Skeletal muscle satellite cell (primary cell): ENCODE measurements around a stretch of chr22.

GRCh38 chr22:24435553-24436132 lies 8.2 kb downstream of the ADORA2A start:
- CAGE, long polyA plus RNA: no peak

GRCh38 chr22:24493550-24494029 lies 1.5 kb upstream of the UPB1 start:
- CAGE, long polyA plus RNA: no peak

DNA sequence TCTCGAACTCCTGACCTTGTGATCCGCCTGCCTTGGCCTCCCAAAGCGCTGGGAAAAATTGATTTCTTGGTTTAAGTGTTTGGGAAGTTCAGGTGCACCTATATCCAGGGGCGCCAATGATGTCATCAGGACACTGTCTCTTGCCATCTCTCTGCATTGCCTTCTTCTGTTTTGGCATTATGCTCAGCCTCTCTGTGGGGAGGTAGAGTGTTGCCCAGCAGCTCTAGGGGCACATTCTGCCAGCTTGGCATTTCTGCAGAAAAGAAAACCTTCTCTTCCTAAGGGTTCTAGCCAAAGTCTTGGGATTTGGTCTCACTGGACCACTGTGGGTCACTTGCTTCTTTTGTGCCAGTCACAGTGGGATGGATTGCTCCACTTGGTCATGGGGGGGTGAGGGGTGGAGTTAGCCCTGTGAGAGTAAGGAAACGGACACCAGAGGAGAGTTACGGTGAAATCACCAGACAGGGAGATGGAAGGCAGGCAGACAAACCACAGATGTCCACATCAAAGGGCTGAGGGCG lies 10.7 kb downstream of the SGSM1 start:
- CAGE, long polyA plus RNA: no peak

- CAGE, long polyA plus RNA: no peak
Observed at GRCh38 chr22:24819748-24820702, 14.0 kb downstream of the SGSM1 start.

DNA sequence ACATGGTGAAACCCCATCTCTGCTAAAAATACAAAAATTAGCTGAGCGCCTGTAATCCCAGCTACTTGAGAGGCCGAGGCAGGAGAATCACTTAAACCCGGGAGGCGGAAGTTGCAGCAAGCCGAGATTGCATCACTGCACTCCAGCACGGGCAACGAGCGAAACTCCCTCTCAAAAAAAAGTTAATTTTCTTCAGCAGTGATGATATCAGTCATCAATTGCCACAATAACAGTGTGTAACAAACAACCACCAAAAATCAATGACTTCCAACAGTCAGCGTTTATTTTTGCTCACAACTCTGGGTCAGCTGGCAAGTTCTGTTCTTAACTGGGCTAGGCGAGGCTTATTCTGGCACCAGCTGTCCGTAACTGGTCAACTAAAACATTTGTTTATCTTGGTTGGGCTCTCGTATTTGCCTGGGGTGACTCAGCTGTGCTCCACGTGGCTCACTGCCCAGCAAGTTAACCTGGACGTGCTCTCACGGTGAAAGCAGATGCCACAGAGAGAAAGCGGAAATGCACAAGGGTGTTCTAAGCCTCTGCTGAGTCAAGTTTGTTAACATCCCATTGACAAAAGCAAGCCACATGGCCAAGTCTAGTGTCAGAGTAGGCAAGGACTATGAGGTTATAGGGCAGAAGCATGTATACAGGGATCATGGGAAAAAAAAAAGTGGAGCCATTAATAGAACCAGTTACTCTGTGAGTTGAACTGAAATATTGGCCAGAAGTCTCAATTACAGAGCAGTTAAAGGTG lies 52.1 kb downstream of the LHFPL7 start:
- CAGE, long polyA plus RNA: no peak

DNA sequence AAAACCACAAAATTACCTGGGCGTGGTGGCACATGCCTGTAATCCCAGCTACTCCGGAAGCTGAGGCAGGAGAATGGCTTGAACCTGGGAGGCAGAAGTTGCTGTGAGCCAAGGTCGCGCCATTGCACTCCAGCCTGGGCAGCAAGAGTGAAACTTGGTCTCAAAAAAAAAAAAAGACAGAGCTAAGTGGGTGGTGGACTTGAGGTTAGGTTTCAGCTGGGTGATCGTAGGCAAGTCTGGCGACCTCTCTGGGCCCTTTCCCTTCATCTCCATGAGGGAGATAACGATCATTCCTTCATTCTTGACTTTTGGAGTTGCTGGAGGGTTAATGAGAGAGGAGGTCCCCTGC lies 74.0 kb downstream of the KIAA1671 start:
- CAGE, long polyA plus RNA: no peak

DNA sequence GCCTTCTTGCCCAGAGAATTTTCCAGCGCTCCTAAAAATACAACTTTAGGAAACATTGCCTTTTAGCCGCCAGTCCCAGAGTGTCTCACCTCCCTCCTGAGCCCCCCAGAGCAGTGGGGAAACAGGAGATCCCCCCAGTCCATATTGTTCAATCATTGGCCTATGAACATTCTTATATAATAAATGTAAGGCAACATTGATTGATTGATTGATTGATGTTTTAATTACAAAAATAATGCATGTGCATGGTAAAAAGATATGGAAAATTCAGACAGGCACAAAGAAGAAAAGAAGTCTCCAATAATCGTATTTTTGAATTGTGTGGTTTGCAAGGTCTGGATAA lies 118.8 kb downstream of the KIAA1671 start:
- CAGE, long polyA plus RNA: no peak

- CAGE, long polyA plus RNA: no peak
Observed at GRCh38 chr22:25086480-25087084, 113.1 kb upstream of the CRYBB3 start.

DNA sequence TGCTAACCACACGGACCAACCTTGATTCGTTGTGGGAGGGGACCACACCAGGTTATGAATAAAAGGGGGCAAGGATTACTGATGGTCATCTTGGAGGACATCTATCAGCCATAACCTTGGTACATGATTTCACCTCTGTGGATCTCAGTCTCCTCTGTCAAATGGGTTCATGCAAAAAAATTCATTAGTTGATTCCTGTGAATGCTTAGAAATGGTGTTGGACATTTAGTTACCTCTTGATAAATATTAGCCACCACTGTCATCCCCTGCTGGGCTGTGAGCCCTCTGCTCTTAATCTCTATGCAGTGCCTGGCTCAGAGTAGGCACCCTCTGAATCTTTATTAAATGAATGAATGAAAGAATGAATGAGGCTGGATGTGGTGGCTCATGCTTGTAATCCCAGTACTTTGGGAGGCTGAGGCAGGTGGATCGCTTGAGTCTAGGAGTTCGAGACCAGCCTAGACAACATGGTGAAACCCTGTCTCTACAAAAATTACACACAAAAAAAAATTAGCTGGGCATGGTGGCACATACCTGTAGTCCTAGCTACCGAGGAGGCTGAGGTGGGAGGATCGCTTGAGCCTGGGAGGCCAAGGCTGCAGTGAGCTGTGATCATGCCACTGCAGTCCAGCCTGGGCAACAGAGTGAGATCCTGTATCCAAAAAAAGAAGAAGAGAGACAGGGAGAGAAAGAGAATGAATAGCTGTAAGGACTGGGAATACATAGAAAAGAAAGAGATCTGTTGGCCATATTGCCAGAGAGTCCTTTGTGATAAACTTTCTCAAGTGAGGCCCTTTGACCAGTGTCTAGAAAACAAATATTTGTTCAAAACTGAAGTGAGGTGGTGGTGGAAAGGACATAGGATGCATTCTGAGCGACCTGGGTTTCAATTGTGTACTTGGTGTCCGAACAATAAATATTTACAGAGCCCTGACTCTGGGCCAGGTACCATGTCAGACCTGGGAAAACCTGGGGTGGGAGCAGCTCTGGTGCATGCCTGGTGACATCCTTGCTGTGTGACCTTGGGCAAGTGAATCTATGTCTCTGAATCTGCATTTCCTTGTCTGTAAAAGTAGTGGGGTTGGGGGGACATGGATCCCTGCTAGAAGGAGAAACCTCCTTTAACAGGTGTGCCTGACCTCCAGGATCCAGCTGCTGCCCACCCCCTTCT lies 89.8 kb upstream of the CRYBB3 start:
- CAGE, long polyA plus RNA: no peak

GRCh38 chr22:25112077-25112491 lies 87.6 kb upstream of the CRYBB3 start:
- CAGE, long polyA plus RNA: no peak

DNA sequence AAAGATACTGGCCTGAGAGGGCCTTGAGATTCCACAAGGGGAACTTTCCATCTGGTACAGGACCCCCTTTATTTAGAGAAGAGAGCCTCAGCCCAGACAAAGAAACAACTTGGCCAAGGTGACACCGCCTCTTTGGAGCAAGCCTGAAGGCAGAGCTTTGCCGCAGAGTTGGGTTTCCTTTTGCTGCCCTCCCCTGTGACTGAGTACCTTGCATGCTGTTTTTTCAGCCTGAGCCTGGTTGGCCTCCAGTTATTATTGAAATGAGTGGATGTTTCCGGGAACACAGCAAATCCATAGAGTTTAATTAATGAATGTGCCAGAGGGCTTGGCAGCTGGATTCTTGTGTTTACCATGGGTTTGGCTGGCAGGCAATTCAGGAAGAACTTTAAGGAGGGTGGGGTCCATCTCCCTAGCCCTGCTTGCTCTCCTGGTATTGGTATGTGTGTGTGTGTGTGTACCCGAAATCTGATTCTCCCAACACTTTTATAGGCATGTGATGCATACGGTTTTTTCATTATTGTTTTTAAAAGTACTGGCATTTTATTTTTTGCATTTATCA lies 65.6 kb upstream of the CRYBB3 start:
- CAGE, long polyA plus RNA: no peak

DNA sequence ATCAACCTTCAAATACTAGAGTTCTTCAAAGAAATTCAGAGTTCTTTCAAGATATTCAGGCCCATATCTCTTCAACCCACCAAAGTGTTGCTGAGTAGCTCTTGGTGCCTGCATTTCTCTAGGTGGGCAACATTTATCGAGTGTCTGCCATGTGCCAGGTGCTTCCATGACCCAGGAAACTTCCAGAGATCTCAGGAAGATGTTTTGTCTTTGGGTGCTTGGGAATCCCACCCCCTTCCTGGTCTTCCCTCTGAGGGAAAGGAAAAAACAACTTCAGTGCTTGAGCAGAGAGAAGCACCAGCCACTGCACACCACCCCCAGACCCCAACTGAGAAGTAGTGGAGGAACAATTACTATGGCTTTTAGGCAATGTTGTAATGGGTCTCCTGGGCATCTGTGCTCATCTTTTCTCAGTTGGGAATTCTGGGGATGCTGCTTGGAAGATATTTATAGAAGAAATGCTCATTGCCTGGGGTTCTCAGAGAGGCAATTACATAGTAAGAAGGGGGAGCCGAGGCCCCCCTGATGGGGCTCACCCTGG lies 60.9 kb upstream of the CRYBB3 start:
- CAGE, long polyA plus RNA: no peak

DNA sequence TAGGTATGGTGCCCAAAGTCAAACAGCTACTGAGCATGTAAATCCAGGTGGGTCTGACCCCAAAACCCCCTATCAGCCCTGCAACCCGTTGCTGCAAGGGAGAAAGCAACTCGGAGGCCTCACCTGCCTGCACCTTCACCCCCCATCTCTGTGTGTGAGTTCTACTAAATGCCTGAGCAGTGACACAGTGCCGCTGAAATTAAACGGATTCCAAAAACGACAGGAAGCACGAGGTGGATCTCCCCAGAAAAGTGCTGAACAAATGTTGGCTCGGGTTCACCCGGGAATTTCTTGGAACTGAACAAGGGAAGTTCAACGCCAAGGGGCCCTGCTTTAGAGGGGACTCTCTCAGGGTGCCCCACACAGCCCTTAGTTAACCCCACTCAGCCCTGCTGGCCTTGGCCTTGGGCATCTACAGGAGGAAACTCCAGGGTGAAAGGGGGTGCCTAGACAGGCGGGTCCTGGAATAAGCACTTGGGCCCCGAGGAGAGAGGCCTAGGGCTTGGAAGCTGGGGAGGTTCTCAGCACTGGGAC lies 161.5 kb upstream of the GRK3 start:
- CAGE, long polyA plus RNA: no peak

DNA sequence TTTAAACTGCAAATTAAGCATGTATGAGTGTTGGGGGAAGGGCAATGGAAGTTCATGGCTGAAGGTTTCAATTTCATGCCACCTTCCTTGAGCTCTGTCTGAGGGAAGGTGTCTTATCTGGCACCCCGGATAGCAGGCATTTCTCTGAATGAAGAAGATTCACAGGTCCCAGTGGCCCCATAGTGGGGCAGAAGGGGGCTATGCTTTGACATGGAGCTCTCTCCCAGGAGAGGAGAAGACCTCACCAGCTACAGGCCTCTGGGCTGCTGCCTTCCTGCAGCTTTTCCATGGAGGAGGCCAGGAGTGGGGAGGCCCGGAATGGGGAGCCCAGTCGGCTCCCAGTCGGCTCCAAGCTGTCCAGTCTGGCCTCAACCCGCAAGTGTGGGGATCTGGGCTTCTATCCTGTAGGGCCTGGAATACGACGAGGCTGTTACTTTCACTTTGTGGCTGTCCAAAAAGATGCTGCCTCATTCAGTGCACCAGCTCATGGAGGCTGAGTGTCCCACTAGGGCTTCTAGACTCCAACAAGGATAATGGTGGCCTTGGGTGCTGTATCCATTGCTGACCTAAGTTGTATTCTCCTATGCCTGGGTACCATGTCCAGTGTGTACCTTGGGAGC lies 896 bp downstream of the MYO18B start:
- CAGE, long polyA plus RNA: no peak

DNA sequence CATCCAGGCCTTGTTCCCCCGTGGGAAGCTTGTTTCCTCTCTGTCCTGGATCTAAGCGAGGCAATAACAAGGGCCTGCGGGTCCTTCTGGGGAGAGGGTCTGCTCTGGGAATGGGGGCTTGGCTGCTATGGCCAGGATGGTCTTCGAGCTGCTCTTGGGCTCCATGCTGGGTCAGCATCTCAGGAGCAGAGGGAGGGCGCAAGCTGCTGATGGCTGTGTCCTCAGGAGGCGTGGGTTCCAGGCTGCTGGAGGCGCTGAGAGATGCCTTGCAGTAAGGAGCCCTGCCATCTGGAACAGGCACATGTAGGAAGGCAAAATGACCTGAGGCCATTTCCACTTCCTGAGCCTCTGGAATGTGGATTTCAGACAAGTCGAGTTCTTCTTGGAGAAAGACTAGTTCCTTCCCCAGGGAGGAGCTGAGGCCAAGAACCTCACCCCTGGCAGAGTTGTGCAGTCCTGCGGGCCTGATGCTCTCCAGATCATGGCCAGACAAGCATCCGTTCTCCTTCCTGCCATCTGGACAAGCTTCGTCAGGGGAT lies 19.4 kb downstream of the HPS4 start:
- CAGE, long polyA plus RNA: no peak

DNA sequence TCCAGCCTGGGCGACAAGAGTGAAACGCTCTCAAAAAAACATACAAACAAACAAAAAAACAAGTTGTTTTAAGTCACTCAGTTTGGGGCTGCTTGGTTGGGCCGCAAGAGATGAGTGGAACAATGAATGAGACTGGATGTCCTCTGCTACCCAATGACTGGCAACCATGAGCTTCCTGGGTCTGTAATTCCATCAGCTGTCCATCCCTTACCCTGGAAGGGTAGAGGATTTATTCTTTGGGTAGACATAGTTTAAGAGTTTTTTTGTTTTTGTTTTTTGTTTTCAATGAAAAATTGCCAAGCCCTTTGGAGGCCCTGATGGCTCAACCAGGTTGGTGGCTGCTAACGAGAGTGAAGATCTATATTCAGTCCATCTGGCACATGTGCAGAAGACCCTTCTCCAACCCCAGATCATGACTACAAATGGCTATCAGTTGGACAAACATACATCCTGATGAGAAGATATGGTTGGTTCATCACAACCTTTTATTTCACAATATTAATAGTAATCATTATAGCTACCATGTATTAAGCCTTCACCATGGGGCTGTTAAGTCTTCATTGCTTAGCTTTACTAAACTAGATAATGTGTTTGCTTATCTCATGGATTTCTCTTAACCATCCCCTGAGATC lies 9.4 kb upstream of the TFIP11 start:
- CAGE, long polyA plus RNA: no peak

- CAGE, long polyA plus RNA: no peak
Observed at GRCh38 chr22:26559769-26560579, 30.0 kb downstream of the TPST2 start.

DNA sequence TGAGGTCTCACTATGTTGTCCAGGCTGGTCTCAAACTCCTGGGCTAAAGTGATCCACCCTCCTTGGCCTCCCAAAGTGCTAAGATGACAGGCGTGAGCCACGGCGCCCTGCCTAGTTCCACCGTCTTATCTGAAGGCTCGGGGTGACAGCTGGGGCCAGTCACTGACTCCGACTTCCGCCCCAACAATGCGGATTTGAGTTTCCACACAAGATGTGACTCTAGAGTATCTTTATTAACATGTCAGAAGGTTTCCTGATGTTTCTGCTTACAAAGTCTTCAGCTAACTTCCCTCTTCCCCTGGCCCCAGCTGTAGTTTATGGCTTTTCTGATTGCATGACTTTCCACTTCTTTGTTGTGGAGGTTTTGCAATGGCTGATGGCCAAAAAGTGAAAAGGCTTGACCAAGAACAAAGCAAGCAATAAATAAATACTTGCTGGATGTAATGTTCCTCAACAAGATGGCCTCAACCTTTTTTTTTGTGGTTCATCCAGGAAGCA lies 16.7 kb downstream of the TPST2 start:
- CAGE, long polyA plus RNA: no peak

- CAGE, long polyA plus RNA: no peak
Observed at GRCh38 chr22:26610216-26610729, 7.6 kb downstream of the CRYBB1 start.

GRCh38 chr22:26656984-26658197 lies 35.6 kb downstream of the CRYBA4 start:
- CAGE, long polyA plus RNA: no peak